ENCODE measurements around the genes ARGFX and PARP15.

DNA sequence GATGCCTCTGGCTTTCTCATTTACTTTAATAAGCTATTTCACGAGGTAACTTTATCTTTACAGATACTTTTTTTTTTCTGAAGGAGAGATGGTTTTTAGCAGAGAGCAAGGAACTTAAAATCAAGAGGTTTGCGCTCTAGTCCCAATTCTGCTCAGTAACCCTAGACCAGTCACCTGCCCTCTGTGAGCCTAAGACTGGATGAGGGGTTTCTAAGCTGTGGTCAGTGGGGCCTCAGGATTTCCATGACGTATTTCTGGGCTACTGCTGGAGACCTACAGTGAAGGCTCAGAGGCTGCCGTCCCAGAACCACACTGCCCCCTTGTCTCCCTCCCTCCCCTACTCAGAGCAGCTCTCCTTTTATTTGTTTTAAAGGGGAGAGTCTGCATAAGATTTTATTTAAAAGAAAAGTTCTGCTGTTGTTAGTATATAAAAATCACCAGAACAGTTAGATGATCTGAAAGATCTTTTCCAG lies 28.8 kb upstream of the NDUFB4 start:
- PRO-cap, result no peak

GRCh38 chr3:120567772-120568687 lies 28.1 kb upstream of the NDUFB4 start:
- PRO-cap, result no peak

DNA sequence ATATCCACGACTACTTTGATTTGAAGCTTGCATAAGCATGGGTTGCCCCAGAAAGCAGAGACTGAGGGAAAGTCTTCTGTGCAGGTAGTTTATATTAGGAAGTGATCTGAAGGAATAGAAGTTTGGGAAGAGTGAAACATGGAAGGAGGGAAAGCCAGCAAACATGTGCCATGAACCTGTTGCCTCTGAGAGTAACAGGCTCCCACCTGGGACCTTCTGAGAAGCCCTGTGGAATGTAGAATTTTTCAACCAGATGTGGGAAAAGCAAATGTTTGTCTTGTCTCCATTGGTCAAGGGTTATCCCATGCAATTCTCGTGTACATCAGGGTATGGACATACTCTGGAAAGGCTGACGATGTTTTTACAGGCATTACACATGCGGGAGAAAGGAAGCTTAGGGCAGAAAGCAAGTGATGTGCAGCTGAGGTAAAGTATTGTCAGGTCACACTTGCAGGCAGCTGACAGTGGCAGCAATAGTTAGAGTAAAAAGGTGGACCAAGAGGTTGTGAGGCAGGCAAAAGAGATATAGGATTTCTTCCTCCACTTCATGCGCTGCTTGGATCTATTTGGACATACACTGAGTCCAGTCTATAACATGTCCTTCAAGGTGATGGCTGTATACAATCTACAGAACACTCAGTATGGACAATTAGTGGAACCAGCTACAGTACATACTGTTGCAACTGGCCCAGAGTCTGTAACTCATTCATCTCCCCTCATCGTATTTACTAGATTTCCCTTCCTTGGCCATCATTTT lies 7.3 kb downstream of the NDUFB4 start:
- PRO-cap, result no peak

GRCh38 chr3:120615718-120616189 lies 19.6 kb downstream of the NDUFB4 start:
- PRO-cap, result unidirectional peak, minus-strand start at chr3:120615915

- PRO-cap, result no peak
These were observed 362 bp downstream of the GTF2E1 start for GRCh38 chr3:120742899-120743312.

DNA sequence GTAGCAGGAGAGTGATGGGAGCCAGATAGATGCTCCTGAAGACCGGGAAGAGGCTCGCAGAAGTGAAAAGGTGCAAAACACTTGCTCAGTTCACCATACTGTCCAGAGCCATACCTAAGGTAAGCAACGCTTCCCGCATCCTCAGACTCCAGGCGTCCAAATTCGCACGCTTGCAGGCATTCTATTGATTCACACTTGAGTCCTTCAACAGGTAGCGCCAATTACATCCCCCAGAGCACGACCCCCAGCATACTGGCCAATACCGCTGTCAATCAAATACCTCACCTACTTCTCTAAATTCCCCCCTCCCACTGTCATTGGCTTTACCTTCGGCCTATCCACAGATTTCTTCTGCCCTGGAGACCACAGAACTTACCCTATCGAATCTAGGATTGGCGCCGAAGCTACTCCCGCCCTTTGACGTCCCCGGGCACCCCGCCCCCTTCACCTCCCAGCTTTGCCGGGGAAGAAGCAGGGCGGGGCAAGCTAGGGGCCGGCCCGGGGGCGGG lies 298 bp upstream of the STXBP5L start:
- PRO-cap, result no peak

GRCh38 chr3:121567683-121568139 lies at the start of gene ARGFX:
Gene ARGFX, plus strand, starts transcription at chr3:121567949.
- PRO-cap, result no peak

DNA sequence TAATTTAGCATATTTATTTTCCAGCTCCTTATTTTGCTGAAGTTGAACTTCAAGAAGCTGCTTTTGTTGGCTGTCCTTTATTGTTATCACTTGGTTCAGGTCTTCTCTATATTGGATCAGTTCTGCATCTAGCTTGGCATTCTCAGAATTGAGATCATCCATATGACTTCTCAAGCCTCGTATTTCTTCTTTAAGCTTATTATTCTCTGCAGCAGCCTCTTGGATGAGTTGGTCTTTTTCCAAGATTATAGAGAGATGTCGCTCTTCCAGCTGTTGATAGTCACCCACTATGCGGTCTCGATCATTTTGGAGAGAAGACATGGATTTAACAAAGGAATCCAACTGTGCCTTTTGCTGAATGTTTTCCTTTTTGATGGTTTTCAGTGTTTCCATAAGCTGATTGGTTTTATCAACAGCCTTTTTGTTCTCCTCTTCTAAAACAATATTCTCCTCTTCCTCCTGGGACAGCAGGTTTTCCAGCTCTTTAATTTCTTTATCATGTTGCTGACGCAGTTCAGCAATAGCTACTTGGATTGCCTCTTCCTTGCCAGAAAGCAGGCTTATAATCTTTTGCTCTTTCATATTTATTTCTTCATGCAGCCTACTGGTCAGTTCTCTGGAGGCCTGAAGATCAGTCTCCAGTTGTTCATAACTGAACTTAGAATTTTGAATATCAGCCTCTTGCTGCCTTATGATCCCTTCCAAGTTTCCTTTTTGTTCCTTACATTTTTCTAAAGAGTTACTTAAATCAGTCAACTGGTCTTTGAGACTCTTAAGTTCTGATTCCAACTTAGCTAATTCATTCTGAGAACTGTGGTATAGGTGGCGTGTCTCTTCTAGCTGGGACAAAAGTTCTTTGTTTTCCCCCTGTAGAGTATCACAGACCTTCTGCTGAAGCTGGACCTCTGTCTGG lies 31.2 kb upstream of the HCLS1 start:
- PRO-cap, result no peak

DNA sequence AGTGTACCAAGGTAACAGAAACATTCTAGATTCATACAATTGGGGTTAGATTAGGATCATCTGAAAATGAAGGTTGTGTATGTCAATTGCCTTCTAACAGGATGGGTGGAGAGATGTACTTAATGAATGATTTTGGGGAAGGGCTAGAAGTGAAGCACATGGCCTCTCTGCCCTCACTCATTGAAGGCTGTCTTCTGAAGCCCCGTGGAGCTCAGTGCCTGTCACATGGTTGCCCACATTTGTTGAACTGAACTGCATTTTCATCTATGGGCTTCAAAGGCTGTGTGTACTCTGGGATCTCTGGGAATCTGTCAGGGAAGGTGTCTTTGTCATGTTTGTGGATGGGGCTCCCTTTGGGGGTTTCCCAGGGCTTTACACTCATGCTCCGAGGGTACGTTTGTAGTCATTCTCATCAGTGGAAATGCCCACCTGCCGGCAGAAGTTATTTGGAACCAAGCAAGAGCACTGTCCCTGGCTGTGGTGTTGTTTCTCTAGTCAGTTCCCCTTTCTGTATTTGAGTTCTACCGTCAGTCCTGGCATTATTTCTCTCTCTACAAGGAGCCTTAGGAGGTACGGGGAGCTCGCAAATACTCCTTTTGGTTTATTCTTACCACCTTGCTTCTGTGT lies 22.3 kb downstream of the CD86 start:
- PRO-cap, result no peak

GRCh38 chr3:122184171-122184968 lies 902 bp downstream of the CASR start:
- PRO-cap, result no peak

DNA sequence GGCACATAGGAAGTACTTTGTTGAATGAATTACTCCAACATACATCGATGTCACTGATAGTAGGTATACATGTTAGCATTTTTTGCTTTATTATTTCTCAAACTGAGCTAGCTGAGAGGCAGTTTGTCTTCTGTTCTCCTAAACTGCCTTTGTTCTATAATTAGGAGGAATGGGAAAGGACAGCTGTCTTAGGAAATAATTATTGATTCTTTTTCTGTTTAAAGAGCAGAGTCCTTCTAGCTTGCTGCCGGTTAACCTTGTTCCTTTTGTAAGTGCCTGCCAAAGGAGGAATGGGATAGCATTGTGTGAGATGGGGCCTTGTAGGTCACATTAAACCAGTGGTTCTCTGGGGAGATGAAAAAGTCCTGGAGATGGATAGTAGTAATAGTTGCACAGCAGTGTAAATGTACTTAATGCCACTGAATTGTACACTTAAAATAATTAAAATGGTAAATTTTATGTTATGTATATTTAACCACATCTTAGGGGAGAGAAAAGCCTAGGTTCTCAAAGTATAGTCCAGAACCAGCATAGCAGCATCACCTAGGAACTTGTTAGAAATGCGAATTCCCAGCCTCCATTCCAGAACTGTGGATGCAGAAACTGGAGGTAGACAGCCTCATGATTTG lies 8.2 kb downstream of the FAM162A start:
- PRO-cap, result no peak

DNA sequence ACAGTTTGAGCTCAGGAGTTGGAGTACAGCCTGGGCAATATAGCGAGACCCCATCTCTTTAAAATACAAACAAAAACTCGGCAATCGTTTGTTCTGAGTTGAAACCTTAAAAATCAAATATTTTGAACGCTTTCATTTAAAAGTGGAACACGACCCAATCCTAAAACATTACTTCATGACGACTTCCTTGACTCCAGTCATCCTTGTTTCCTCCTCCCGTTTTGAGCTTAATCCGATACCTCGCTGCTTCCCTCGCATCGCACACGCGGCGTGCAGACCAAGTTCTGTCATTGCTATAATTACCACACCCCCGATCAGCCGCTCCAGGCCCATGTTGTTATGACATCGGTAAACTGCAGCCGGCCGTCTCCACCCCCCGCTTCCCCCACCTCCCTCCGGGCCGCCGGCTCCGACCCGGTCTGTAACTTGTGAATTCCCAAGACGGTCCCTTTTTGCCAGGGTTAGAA lies 864 bp downstream of the KPNA1 start:
- PRO-cap, result no peak

- PRO-cap, result no peak
These were observed at the start of gene PARP15 for GRCh38 chr3:122577461-122578057. Gene PARP15, plus strand, starts transcription at chr3:122577650.

DNA sequence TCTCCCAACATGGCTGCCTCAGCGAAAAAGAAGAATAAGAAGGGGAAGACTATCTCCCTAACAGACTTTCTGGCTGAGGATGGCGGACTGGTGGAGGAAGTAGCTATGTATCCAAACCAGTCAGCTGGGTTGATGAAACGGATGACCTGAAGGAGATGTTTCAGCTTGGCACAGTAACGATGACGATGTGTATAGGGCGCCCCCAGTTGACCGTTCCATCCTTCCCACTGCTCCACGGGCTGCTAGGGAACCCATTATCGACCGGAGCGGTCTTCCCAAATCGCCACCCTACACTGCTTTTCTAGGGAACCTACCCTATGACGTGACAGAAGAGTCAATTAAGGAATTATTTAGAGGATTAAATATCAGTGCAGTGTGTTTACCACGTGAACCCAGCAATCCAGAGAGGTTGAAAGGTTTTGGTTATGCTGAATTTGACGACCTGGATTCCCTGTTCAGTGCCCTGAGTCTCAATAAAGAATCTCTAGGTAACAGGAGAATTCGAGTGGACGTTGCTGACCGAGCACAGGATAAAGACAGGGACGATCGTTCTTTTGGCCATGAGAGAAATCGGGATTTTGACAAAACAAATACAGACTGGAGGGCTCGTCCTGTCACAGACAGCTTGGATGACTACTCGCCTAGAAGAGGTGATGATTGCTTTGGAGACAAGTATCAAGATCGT lies 19.9 kb upstream of the PARP14 start:
- PRO-cap, result no peak

DNA sequence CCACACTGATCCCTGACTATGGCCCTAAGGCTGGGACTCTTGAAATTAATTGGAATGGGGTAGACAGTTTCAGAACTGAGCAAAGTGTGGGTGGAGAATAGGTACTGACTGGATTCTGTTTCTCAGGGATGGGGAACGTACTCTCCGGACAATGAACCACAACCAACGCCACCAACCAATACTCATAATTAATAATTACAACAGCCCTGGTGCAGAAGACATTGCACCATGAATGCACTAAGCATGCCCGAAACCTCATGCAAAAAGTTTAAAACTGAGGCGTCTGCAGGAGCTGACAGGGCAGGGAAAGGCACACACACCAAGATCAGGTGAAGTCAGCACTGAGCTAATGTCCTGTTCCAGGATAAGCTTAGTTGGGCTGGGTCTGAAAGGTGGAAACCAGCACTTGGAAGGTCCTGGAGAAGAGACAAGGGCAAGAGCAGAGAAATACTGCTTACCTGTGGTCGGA lies 8.0 kb downstream of the PARP14 start:
- PRO-cap, result no peak

- PRO-cap, result no peak
These were observed 3.7 kb downstream of the HSPBAP1 start for GRCh38 chr3:122789482-122790798.

- PRO-cap, result no peak
These were observed 69.9 kb downstream of the SEMA5B start for GRCh38 chr3:122957712-122958092.

GRCh38 chr3:123123758-123124496 lies 57.1 kb downstream of the PDIA5 start:
- PRO-cap, result no peak

- PRO-cap, result no peak
These were observed 44.4 kb downstream of the SEC22A start for GRCh38 chr3:123245995-123246761.

DNA sequence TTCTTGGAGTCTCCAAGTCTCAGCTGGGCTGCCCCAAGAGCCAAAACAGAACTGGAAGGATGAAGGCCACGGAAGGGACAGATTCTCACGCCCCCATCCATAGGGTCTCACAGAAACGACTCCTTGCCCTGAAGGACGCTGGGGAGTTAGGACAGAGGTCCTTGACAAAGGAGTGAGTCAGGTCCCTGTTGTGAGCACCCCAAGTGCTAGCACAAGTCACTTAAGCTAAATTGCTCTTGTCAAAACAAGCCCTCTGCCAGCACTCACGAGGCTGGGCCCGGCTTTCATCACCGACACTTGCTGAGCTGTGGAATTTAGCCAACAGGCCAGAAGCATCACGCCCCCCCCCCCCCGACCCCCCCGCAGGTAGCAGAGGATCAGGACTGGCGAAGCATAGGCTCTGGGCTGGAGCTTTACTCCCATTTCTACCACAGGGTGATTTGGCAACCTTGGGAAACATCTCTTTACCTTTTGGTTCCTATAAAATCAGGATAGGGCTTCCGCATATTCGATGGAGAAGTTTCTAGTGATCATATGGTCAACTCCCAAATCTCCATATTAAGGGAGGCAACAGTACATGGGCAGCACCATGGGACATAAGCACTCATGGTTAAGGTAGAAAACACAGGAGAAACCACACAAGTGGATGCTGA lies 75.3 kb downstream of the ADCY5 start:
- PRO-cap, result no peak

All from mesenteric fat pad (tissue), 1 donor.